Metastatic Lung Carcinoma in the Adrenal Gland (tissue), 1 donor: Measurements from ENCODE around the gene CLRN3.

GRCh38 chr10:125002715-125003223 is 25.1 kb downstream of the CTBP2 start:
- PRO-cap: no peak

- PRO-cap: no peak
Observed at GRCh38 chr10:125011629-125012704, 15.9 kb downstream of the CTBP2 start.

- PRO-cap: no peak
Observed at GRCh38 chr10:125055362-125055876, 27.5 kb upstream of the CTBP2 start.

DNA sequence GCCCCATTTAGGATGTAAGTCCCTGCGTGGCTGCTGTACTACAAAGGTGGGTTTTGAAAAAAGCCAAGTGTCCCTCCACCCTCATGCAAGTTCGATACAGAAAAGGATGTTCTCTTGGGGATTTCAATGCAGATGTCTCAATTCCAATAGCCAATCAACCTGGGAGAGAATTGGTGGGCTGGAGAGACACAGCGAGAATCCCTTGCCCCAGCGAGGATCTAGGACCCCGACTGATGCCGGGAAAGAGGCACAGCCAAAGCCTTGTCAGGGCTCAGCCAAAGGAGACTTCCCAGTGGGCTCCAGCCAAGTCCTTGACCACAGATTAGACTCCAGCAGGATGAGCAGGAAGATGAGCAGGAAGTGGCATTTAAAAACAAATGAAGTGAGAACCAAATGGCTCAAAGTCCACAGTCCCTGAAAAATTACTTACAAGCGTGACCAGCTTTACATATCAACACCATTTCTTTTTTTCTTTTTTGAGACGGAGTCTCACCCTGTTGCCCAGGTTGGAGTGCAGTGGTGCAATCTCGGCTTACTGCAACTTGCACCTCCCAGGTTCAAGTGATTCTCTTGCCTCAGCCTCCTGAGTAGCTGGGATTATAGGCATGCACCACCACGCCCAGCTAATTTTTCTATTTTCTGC is 92.2 kb upstream of the CTBP2 start:
- PRO-cap: no peak

DNA sequence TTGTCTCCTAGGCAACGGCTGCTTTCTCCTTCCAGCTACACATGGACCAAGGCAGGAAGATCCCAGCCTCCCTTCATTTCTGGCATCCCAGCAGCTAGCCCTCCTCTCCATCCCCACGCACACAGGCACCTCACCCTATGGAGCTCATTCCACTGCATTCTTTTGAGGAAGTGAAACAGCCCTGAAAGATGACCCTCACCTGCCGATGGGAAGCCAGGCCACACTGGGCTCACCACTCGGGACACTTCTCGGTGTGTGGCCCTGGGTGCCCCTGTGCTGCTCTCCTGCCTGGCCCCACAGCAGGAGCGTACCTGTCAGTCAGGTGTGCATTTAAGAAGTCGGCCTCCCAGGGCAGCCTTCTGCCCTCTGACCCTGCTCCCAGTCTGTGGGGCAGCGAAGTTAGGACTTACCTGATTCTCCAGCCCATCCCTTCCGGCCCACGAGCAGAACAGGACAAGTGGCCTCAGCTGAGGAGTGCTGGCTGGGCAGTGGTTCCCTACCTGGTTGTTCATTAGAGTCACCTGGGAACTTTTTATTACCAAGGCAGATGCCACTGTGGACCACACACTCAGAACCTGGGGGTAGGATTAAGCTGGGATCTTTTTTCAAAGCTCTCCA is 107.8 kb upstream of the CTBP2 start:
- PRO-cap: no peak

DNA sequence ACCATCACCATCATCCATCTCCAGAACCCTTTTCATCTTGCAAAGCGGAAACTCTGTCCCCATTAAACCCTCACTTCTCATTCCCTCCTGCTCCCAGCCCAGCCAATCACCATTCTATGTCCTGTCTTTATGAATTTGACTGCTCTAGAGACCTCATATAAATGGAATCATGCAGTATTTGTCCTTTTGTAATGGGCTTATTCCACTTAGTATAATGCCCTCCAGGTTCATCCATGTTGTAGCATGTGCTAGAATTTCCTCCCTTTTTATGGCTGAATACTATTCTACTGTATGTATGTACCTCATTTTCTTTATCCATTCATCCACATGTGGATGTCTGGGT is 202.1 kb upstream of the CTBP2 start:
- PRO-cap: no peak

DNA sequence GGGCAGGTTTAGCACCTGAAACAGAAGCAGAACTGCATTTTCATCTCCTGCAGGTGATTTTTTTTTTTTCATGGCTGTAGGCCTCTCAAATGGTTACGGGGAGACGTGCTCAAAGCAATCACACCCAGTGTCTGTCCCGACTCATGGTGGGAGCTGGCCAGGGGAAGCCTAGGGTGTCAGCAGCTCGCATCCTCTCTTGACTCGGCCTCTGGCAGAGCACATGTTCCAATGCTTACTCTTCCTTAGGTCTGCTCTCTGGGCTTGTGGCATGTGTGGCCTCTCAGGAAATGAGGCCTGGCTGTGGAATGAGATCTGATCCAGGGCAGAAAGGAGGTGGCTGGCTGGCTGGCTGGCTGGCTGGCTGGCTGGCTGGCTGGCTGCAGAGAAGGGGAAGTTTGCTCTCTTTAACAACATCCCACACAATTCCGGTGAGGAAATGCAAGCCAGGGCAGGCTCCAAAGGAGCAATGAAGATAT is 153.3 kb downstream of the FANK1 start:
- PRO-cap: no peak

DNA sequence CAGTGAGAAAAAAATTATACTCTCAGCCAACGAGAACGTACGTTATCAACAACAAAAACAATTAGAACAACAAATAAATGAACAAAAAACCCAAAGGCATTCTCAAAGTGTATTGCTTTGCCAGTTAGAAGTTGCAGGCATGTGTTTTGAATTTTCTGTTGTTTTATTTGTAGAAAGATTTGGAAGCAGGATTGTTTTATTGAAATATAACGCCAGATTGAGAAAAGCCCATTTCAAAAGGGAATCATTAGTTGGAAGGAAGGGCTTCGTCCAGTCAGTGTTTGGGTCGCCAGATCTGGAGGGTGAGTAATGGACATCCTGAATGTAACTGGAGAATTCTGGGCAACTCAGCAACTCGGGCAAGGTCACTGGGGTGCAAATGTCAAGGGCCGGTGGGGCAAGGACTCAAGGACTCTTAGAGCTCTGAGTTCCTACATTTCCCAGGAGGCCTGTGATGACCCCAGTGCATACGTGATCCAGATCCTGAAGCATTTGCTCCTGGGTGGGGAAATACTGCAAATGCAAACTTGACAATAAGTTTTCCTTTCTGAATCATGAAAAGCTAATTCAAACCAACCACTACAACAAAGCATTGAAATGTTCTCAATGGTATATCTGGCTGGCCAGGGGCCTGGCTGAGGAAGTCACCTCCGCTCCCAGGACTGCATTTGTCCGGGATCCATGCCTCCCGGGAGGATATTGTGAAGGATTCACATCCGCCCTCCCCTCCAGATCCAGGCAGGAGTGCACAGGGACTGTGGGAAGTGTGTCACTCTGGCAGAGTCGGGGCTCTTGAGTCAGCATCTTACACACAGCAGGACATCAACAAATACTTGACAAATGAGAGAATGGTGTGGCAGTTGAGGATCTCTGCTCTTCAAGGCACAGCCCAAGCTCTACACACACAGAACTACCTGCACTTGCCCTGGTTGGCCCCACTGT is 164.0 kb downstream of the FANK1 start:
- PRO-cap: no peak

DNA sequence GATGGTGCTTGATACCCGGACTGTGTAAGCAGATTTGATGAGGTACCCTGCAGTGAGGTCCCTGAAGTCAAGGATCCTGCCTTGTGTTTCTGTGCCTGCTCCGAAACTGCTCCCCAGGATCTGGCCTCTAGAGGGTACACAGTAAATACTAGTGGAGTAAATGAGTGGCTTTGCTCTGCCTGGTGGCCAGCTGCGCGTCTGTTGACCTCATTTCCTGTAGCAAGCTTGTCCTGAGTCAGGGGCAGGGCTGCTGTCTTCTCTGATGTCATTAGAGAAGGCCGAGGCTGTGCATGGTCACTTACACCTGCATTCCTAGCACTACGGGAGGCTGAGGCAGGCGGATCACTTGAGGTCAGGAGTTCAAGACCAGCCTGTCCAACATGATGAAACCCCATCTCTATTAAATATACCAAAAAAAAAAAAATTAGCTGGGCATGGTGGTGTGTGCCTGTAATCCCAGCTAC is 191.8 kb downstream of the FANK1 start:
- PRO-cap: no peak

DNA sequence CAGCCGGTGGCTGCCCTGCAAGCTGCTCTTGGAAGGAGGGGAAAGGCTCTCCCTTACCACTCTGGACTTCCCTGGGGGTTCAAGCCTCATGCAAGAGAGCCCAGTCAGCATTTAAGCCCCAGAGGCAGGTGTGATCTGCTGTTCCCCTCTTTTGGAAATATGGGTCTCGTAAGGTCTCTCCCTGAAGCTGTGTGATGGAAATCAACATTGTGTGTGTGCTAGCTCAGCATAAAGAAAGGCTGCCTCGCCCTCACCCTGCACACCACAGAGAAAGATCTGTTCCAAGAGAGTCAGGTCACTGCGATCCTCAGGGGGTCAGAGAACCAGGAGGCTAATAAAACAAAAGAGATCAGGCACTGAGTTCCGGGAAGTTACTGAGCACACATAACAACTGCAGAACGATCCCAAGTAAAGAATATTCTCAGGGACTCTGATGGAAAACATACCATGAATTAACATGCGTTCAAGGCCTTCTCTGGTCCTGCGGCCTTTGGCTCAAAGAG is 212.4 kb downstream of the ADAM12 start:
- PRO-cap: no peak

DNA sequence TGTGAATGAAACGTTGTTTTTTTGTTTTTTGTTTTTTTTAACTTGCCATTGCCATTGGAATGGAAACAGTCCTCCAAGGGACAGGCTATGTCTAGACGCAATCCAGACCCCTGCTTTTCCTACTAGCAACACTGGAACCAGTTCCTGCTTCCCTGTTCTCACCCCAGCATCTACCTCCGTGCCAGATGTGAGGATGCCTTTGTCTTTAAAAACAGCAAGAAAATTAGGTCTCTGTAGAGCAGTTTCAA is 123.6 kb downstream of the ADAM12 start:
- PRO-cap: no peak

DNA sequence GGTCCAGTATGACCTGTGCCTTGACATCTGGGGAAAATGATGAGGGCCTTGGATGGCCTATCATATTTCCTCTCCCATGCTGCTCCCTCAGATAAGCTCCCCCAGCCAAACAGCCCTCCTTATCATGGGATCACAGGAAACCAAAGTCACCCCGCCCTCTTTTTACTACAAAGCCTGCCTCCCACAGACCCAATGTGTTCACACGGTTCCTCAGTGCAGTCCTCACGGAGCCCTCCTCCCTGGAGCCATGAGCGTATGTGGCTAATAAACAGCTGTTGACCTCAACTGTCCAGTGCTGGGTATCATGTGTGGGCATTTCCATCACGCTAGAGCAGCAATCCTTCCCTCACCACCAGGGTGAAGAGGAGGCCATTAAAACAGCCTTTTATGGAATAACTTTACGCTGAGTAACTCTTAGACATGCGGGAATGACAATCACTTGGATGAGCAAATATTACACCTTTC is 31.9 kb downstream of the C10orf90 start:
- PRO-cap: no peak

GRCh38 chr10:126918095-126918777 is 13.0 kb downstream of the DOCK1 start:
- PRO-cap: no peak

GRCh38 chr10:127889624-127890137 is 3.1 kb downstream of the CLRN3 start:
- PRO-cap: unidirectional peak, plus-strand start at chr10:127889844

DNA sequence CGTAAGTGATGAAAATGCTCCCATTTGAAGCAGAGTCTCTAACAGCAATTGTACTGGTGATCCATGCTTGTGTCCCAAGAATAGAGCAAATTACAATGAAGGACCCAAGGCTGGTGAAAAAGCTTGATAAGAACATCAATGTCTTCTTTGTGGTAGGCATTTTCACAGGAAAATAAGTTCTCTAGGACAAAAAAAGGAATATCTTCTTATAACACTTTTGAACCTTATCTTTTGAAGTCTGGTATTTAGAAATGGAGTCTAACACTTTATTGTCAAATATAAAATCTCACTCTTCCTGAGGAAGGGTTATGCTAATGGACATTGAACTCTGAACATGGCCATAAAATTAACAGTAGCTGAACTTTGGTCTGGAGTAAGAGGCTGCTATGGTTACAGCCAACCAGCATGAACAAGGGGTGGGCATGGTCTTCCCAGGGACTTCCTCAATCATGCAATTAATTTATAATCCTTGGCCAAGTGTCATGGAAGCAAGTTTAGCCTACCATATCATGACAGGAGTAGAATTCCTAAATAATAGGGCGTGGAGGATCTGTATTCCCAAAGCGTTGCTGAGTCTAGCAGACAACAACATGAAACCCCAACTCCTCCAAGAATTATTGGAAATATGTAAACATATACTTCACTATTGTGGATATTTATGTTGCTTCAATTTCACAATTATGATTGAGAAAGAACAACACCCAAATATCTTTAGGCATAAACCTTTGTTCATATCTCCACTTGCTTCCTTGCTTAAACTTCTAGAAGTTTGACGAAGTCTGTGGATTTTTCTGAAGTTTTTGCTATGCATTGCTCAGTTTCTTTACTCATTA is at the start of gene CLRN3:
CLRN3 (minus strand) TSS at position 317 of the 833 bp plus-strand sequence.
- PRO-cap: no peak

GRCh38 chr10:127913198-127913797 is 6.4 kb downstream of the PTPRE start:
- PRO-cap: no peak

DNA sequence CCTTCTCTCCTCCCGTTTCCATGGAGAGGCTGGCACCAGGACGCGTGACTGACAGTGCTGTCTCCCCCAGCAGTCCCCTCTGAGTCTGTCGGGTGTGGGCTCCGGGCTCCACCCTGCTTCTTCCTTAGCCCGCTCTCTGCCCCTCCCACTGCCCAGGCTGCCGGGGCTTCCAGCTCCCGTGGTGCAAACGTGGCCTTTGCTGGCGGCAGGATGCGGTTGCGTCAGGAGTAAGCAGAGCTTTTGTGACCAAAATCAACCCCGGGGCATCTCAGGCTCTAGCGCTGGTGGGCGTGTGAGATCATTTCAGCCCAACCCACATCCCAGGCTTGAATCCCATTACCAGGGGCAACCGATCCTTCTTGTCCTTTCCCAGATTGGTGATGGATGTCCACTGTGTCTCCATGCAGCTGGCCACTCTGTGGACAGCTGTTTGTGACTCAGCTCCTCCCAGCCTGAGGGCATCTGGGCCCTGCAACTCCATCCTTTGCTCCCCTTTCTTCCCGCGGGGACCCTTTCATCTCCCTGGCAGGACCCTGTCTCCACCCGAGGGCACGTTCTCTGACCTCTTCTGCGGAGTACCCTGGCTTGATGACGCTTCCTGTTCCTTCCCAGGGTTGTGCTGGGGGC is 28.3 kb downstream of the PTPRE start:
- PRO-cap: no peak

DNA sequence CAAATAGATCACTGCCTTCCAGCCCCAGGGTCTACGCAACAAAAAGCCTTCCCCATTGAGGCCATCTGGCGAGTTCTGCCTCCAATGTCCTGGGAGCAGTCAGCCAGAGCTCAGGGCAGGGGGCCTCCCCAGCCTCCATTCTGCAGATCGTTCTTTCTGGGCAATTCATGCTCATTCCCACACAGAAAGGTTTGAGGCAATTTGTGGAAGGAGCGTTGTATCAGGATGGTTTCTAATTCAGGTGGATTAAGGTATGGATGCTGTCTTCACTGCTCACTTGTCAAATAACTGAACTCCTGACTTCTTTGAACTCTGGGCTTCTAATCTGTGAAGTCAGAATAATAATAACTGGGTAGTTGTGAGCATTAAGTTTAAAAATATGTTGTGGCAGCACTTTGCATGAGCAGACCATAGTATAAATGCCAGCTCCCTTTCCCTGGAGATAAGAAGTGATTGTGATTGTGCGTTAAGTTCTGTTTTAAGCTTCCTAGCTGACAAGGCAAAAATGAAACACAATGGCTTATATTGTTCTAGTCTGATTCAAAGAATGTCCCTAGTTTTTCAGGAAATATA is 61.6 kb downstream of the PTPRE start:
- PRO-cap: no peak

- PRO-cap: no peak
Observed at GRCh38 chr10:127989351-127989842, 82.5 kb downstream of the PTPRE start.

DNA sequence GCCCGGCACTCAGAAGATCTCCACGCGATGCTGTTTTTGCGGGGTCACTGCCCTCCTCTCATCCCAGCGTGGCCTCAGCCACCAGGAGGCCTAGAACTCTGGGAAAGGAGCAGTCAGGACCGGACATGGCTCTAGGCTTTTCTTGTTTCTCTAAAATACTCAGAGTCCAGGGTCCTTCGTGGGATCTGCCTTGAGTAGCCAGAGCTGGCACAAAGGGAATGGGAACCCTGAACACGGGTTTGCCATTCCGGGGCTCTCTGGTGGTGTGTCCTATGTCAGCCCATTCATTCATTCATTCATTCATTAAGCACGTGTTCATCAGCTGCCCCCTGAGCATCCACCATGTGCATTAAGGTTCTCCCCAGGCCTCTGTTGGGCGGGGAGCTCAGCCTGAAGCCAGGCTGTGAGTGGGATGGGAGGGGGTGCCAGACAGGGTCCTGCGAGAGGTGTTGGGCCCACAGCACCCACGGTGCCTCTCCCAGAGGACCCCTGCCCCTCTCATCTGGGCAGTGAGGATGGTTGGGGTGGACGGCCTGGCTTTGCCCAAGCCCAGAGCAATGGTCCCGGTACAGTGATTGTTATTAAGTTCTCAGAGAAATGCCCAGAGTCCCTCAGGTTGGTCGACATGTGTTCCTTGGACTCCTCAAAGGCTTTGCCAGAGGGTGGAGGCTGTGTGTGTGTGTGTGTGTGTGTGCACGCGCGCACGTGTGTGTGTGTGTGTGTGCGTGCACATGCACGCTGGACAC is 106.7 kb downstream of the MKI67 start:
- PRO-cap: no peak